ENCODE measurements around a stretch of chr22.

DNA sequence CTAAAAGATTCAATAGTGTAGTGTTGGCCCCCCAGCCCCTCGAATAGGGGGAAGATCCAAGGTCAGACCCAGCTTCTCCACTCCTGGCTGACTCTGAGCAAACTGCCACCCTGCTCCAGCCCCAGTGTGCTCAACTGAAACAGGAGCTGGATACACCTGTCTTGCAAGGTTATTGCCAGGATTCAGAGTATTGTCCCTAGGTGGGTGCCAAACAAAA is 22.6 kb upstream of the TCF20 start:
- CAGE, long polyA plus RNA: no peak
- RRBS: no CpG with 5 or more reads among the region's 1 CpG

DNA sequence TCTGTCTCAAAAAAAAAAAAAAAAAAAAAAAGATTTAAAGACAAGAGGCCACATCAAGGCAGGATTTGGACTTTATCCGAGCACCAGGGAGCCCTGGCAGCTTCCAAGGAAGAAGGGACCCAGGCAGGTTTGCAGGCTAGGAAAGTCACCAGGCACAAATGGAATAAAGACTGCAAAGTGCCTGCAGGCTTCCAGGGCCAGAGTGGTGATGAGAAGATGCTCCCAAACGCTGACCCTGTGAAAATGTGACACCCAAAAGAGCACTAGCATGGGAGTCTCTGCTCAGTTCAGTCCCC is 45.6 kb upstream of the TCF20 start:
- CAGE, long polyA plus RNA: no peak
- RRBS: no CpG with 5 or more reads among the region's 2 CpGs

DNA sequence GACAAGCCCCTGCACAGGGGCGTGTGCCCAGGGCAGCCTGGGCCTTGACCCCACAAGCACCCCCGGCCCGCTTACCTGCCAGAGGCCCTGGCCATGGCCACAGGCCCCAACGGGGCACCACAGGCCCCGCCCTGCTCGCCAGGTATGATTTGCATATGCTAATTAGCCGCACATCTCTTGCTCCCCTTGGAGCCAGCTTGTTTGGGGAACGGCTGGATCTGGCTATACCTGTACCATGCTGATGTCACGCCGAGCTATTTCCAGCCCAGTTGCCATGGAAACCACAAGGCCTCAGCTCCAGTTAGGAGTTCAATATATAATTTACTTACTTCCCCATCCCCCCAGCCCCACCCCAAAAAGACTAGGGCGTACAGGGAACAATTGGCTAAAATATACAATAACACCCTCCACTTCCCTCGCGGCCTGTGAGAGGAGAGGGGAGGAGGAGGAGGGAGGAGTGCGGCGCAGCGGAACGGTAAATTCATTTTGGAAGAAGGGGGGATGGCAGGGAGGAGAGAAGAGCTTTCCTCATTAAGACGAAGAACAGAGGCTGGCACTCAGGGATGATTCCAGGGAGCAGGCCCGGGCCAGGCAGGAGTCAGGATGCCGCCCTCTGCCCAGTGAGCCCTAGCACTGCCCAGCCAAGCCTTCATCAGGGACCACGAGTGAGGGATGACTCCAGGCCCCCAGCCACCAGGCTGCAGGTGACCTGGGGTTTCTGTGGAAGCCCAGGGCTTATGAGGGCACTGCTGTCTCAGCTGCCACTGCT is 47.7 kb upstream of the TCF20 start:
- CAGE, long polyA plus RNA: no peak
- RRBS: no CpG with 5 or more reads among the region's 21 CpGs

DNA sequence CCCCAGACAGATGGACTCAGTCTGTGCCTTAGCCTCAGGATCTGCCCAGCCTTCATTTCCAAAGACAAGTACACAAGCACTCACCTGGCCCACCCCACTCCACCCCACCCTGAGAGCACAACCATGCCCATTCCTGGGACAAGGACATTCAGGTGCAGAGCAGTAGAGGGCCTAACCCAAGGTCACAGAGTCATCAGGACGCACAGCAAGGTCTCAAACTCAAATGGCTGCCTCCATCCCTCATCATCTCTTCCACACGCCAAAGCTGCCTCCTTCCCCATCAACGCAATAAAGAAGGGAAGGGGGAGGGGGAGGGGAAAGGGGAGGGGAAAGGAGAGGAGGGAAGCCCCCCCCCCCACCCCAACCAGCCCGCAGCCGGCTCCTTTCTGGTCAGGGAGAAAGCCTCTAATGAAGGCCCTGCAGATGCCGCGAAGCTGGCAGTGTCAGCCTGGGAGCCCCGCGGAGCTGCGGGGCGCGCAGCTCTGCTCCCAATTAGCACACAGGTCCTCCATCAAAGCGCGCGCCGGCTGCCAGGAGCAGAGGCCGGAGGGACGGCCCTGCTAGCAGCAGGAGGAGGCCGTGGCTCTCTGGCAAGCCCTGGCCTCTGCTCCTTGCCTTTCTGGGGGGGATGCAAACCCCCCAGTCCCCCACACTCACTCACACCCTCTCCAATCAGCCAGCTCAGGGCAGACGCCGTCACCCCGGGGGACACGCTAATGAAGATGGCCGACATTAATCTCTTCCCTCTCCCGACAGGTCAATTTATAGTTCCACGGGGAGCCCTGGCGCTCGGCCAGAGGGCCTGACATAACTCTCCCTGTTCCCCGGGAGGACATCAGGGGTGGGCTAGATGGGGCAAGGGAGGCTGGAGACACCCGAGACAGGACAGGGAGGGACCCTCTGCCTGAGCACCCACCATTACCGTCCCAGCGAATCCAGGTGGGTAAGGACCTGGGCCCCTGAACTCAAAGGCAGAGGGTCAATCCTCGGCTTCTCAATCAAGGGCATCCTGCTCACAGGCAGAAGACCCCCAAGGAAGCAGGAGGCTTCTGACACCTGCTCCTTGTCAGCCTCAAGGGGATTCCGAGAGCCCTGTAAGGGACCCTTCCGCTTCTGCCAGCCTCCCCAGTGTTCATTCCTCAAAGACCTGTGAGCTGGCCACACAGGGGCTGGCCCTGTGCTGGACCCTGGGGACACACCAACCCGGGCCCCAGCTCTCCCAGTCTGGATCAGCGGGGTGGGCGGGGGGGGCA is 70.5 kb upstream of the TCF20 start:
- CAGE, long polyA plus RNA: no peak
- RRBS: 36% methylated on average over 1 of the region's 38 CpGs

- CAGE, long polyA plus RNA: no peak
- RRBS: 42% methylated on average over 6 of the region's 33 CpGs
These were observed 74.2 kb upstream of the TCF20 start for GRCh38 chr22:42344456-42345311.

GRCh38 chr22:42357611-42358051 is 74.6 kb downstream of the NFAM1 start:
- CAGE, long polyA plus RNA: no peak
- RRBS: no CpG with 5 or more reads among the region's 8 CpGs

GRCh38 chr22:42368448-42369371 is 63.5 kb downstream of the NFAM1 start:
- CAGE, long polyA plus RNA: no peak
- RRBS: 3% methylated on average over 48 of the region's 100 CpGs

- CAGE, long polyA plus RNA: no peak
- RRBS: no CpG with 5 or more reads among the region's 4 CpGs
These were observed 57.5 kb downstream of the NFAM1 start for GRCh38 chr22:42374648-42375177.

- CAGE, long polyA plus RNA: no peak
- RRBS: no CpG with 5 or more reads among the region's 10 CpGs
These were observed 7.4 kb upstream of the NFAM1 start for GRCh38 chr22:42439605-42440058.

- CAGE, long polyA plus RNA: no peak
- RRBS: no CpG with 5 or more reads among the region's 24 CpGs
These were observed 11.1 kb downstream of the SERHL2 start for GRCh38 chr22:42564918-42565283.

- CAGE, long polyA plus RNA: no peak
- RRBS: 3% methylated on average over 37 of the region's 79 CpGs
These were observed 523 bp downstream of the A4GALT start for GRCh38 chr22:42719984-42720709.

DNA sequence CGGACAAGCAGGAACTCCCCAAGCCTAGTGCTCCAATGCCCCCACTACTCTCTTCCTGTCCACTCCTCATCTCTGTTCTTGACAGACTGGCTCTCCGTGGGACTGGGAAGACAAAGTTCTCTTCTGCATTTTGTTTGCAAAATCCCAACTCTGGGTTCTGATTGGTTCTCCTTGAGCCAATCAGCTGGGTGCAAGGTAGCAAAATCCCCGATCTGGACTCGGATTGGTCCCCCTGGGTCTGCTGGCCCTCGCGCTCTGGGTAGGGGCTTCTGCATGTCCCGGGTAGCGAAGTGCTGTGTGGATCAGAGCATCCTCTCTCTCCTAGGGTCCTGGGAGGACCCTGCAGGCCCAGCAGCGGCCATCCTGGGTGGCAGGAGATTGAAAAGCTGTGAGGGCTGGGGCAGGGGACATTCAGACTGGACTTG is 22.3 kb upstream of the A4GALT start:
- CAGE, long polyA plus RNA: no peak
- RRBS: no CpG with 5 or more reads among the region's 9 CpGs

DNA sequence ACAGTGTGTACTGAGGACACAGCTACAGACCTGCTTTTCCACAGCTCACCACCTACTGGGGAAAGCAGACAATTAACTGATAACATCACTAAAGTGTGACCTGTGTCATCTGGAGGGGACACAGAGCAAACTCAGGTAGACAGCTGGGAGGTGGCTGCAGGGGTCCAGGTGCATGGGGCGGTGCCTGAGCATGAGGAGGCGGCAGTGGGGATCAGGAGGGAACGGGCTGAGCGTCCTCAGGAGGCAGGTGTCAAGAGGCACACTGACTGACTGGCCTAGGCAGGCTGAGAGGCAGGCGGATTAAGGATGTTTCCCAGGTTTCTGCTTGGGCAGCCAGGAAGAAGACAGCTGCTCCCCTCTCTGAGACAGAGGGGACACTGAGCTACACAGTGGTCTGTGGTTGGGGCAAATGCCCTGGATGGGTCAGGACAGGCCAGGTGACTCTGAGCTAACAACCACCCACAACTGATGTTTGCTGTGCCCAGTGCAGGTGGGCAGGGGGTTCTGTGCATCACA is 56.1 kb downstream of the ARFGAP3 start:
- CAGE, long polyA plus RNA: no peak
- RRBS: no CpG with 5 or more reads among the region's 5 CpGs

GRCh38 chr22:42806112-42806694 is 50.9 kb downstream of the ARFGAP3 start:
- CAGE, long polyA plus RNA: no peak
- RRBS: no CpG with 5 or more reads among the region's 9 CpGs

GRCh38 chr22:42821939-42822686 is 35.0 kb downstream of the ARFGAP3 start:
- CAGE, long polyA plus RNA: no peak
- RRBS: no CpG with 5 or more reads among the region's 8 CpGs

GRCh38 chr22:42949075-42949560 is 65.8 kb downstream of the PACSIN2 start:
- CAGE, long polyA plus RNA: no peak
- RRBS: no CpG with 5 or more reads among the region's 6 CpGs

DNA sequence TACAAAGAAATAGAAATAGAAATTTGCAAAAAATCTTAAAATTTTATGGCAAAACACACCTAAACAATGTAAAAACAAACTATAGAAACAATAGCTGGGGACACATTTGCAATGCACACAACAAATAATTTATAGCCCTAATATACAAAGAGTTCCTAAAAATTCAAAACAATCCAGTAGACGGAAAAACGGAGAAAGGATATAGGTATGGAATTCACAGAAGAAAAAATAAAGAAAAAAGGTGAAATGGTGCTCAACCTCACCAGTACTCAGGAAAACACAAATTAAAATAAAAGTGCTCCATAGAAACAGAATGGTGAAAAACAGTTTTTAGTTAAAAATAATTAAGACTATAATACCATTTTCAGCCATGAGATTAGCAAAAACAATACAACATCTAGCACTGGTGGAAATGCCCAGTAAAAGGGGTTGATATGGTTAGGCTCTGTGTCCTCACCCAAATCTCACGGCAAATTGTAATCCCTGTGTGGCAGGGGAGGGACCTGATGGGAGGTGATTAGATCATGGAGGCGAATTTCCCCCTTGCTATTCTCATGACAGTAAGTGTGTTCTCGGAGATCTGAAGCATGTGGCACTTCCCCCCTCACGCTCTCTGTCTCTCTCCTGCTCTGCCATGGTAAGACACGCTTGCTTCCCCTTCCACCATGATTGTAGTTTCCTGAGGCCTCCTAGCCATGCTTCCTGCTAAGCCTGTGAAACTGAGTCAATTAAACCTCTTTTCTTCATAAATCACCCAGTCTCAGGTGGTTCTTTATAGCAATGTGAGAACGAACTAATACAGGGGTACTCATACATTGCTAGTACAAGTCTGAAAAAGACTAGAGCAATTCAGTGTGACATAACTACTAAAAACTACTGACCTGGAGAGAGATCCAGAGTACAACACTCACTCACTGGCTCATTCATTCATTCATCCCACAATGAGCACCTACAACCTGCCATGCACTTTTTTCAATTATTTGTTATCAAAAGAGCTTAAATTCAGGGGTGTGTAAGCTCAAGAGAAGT is 37.5 kb downstream of the PACSIN2 start:
- CAGE, long polyA plus RNA: no peak
- RRBS: no CpG with 5 or more reads among the region's 8 CpGs

DNA sequence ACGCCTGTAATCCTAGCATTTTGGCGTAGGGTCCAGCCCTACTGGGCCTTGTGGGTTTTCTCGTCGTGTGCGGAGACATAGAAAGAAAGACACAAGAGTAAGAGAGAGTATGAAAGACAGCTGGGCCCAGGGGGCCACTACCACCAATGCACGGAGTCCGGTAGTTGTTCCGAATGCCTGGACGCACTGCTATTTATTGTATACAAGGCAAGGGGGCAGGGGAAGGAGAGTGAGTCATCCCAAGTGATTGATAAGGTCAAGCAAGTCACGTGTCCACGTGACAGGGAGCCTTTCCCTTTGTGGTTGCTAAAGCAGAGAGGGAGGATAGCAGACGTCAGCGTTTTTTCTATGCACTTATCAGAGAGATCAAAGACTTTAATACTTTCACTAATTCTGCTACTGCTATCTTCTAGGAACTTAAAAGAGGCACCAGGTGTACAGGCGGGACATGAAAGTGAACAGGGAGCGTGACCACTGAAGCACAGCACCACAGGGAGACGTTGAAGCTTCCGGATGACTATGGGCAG is 6.6 kb upstream of the BIK start:
- CAGE, long polyA plus RNA: no peak
- RRBS: no CpG with 5 or more reads among the region's 17 CpGs

- CAGE, long polyA plus RNA: no peak
- RRBS: no CpG with 5 or more reads among the region's 33 CpGs
These were observed 634 bp upstream of the BIK start for GRCh38 chr22:43109806-43110426.

DNA sequence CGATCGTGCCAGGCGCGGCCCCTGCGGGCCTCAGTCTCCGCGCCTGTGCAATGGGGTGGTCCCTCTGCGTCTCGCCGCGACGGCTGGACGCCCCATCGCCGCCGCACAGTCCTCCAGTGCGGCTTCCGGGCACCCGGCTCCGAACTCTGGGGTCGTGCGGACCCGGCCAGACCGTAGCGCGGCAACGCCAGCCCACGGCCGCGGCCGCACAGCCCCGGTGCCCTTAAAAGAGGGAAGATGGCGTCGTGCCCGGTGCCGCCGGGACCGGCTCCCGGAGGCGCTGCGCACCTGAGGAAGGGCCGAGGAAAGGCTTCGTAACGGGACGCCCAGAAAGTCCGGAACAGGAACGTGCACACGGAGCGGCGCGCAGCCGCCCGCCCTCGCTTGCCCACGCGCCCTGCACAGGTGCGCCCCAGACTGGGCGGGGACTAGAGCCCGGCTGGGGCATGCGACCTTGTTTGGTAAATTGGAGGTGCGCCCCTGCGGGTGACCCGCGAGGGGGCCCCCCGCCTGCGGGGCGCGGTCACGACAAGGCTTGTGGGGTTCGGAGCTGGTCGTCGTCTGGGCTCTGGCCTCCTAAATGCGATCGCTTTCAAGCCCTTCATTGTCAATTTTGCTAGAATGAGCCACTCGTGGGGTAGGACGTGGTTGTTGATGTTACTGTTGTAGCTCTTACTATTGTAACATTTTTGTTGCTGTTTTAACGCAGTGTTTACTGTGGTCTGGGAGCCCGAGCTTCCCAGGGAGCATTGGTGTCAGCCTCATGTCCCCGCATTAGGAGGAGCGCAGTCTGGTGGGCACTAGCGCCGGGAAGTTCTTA is 676 bp downstream of the BIK start:
- CAGE, long polyA plus RNA: no peak
- RRBS: 3% methylated on average over 26 of the region's 82 CpGs